Jejunum (tissue), 1 donor: ENCODE data around the genes UBASH3A, RSPH1 and PDE9A.

DNA sequence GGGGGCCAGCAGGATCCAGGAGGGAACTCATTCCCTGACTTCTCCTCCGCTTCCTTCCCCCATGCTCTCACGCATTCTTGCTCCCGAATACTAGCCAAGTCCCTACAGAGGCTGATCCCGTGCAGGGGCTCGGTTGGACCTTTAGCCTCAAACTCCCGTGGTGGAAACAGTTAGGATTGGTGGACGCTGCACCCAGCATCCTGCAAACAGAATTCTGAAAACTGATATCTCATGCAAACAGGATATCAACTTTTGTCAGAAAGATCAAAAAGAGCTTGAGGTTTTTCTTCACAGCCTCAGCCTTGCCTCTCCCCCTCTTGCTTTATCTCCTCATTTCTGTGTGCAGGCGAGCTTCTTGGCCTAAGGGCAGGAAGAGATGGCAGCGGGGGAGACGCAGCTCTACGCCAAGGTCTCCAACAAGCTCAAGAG is at the start of gene UBASH3A:
Gene UBASH3A (plus strand): TSS at position 333 of the 429 bp plus-strand sequence.
- PRO-cap, result unidirectional peak, plus-strand start at position 353 of the sequence

DNA sequence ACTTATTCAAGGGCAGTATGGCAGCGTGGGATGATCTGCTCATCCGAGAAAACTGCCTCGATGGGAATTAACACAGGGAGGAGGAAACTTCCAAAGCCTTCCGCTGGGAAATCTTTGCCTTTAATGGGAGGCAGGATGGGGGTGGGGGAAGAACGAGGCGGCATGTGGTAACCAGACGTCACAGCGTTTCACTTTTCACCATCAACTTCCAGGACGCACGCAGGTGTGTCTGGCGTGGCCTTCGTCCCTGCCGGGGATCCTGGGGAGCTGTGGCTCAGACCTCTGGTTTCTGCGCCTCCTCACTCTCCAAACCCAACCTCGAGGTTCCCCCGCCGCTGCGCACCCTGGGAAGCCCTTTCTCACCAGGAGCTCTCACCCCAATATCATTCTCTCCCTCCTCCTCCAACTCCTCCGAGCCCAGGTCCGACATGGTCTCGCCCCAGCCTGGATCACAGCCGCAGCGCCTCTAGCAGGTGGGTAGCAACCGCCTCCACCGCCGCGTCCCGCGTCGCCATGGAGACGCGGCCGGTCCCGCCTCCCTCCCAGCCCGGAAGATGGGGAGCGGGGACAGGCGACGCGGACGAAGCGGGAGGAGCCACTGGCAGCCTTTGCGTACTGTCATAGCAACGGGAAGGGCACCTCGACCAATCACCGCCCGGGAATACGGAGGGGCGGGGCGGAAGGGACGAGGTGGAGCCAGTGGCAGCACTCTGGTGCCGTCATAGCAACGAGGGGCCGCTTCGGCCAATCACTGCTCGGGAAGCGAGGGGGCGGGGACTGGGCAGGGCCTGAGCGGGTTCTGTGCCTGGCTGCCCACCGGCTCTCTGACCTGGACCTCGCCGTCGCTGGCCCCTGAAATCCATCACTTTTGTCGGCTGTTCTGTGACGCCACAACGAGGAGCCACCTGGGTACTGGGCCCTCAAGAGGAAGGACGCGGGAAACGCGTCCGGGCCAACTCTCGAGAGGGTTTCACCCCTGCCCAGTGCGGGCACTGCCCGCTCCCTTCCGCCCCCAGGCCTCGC is at the start of gene RSPH1:
Gene RSPH1 (minus strand): TSS at position 468 of the 1,023 bp plus-strand sequence.
- PRO-cap, result bidirectional peak, plus-strand start at position 244 of the sequence, minus-strand start at position 255 of the sequence; unidirectional peak, minus-strand start at position 320 of the sequence; bidirectional peak, plus-strand start at position 816 of the sequence, minus-strand start at position 515 of the sequence

DNA sequence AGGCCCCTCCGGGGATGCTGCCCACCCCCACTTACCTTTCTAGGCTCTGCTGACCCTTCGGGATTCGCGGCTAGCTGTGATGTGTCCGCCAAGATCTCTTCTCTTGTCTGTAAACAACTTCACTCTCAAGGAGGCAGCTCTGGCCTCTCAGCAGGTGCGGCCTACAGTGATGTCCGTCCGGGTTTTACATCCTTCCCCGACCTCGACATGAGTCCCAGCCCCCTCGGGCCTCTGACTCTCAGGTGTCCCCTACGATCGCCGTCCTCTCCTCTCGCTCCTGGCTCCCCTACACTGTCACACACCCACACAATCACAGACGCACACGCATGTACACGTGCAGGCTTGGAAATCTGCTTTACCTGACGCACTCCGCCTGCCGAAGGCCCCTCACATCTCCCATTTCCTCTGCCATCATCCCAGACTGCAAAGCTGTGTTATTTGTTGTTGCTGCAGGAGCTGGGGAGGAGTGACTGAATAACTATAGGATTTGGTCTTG is 804 bp upstream of the RSPH1 start:
- PRO-cap, result unidirectional peak, minus-strand start at position 279 of the sequence

GRCh38 chr21:42581738-42582680 is 68.4 kb downstream of the SLC37A1 start:
- PRO-cap, result no peak

- PRO-cap, result no peak
Measured at GRCh38 chr21:42593136-42593730, 60.2 kb upstream of the PDE9A start.

- PRO-cap, result no peak
Measured at GRCh38 chr21:42651673-42652270, 1.6 kb upstream of the PDE9A start.

GRCh38 chr21:42653325-42654104 is at the start of gene PDE9A:
Gene PDE9A, plus strand, starts transcription at chr21:42653621.
- PRO-cap, result bidirectional peak, plus-strand start at chr21:42653621, minus-strand start at chr21:42653472; bidirectional peak, plus-strand start at chr21:42653955, minus-strand start at chr21:42653854

DNA sequence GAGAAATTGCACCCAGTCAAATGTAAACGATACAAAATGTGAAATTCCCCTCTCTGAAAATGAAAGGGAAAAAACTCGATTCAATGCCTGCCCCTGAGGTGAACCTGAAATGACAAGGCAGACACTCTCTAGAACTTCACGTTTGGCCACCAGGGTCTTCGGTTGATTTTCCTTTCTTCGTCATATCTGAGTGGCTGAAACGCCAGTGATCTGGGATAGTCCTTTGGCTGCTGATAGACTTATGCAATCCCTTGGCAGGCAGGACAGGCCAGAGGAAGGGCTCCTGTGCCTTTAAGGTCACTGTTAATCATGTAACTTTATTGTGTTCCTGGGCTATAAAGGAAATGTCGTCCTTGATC is 67.8 kb downstream of the PDE9A start:
- PRO-cap, result bidirectional peak, plus-strand start outside the sequence, minus-strand start at position 235 of the sequence

GRCh38 chr21:42722549-42723200 is 69.3 kb downstream of the PDE9A start:
- PRO-cap, result unidirectional peak, minus-strand start at chr21:42722706

DNA sequence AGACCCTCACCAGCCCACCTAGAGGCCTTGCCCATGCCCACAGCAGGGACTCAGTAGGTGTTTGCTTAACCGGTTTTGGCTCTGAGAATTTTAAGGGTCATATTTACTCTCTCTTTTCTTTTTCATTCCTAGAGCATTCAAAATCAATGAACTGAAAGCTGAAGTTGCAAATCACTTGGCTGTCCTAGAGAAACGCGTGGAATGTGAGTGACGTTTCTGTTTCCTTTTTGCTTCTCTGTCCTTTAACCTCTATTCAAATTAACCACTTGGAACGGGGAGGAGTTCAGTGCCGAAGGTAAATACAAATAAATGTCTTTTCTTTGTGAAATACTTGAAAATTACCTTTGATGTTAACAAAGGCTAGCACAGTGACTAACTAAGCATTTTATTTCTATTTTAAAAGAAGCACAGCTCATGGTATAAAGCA is 79.8 kb downstream of the PDE9A start:
- PRO-cap, result no peak

GRCh38 chr21:42746034-42746503 is 92.6 kb downstream of the PDE9A start:
- PRO-cap, result no peak

DNA sequence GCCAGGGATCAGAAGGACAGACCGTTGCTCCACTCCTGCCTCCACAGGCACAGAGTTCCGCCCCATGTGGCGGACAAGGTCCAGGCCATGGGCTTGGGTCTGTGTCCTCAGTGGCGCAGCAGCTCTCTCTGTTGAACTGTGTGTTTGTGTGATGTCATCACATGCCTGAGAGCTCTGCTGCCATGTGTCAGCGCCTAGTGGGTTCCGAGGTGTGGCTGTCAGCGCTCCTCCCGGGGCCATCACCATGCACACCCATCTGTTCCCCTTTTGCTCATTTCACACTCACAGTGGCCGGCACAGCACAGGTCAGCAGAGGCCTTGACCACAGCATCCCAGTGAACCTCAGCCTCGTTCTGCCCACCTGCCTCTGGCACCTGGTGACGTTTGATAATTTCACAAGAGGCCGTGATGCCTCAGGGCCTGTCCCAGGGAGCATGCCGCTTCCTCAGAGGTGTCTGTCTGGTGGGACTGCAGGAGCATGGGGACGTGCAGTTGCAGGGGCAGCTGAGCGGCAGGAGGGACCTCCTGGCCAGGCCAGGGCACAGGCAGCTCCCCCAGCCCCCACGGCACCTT is 108.1 kb downstream of the PDE9A start:
- PRO-cap, result bidirectional peak, plus-strand start at position 197 of the sequence, minus-strand start at position 130 of the sequence

- PRO-cap, result no peak
Measured at GRCh38 chr21:42832772-42833805, 46.2 kb downstream of the WDR4 start.

- PRO-cap, result no peak
Measured at GRCh38 chr21:42833970-42834927, 45.1 kb downstream of the WDR4 start.

GRCh38 chr21:42996978-42997375 is 22.6 kb downstream of the PKNOX1 start:
- PRO-cap, result no peak

DNA sequence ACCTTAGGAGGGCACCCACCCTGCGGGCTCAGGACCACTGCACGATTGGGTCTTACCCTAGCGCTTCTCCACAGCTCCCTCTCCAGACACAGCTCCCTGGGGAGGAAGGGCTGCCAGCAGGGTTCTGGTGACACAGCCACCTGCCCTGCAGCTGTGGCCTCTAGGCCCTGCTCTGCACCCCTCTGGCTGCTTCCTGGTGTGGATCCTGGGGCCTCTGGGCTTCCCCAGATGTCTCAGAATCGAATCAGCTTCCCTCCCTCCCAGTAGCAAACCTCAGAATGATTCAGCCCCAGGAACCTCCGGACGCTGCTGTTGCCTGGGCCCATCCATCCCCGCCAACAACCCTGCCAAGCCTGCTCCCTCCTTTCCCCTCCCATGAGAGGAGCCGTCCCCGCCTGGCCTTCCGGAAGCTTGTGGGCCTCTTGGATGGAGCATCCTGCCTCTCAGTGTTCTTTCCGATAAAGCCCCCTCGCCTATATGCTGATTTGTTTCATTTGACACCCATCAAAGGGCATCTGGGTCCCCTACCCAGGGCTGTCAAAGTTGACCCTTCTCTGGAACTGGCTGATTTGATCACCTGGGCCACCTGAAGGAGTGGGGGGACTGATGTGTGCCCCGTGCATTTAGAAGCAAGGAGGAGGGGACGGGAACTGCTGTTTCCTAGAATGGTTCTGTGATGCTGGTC is 25.2 kb downstream of the CRYAA start:
- PRO-cap, result no peak

GRCh38 chr21:43278461-43278702 is 109.6 kb downstream of the CRYAA start:
- PRO-cap, result no peak

GRCh38 chr21:43306943-43307698 is 119.8 kb downstream of the SIK1 start:
- PRO-cap, result no peak

DNA sequence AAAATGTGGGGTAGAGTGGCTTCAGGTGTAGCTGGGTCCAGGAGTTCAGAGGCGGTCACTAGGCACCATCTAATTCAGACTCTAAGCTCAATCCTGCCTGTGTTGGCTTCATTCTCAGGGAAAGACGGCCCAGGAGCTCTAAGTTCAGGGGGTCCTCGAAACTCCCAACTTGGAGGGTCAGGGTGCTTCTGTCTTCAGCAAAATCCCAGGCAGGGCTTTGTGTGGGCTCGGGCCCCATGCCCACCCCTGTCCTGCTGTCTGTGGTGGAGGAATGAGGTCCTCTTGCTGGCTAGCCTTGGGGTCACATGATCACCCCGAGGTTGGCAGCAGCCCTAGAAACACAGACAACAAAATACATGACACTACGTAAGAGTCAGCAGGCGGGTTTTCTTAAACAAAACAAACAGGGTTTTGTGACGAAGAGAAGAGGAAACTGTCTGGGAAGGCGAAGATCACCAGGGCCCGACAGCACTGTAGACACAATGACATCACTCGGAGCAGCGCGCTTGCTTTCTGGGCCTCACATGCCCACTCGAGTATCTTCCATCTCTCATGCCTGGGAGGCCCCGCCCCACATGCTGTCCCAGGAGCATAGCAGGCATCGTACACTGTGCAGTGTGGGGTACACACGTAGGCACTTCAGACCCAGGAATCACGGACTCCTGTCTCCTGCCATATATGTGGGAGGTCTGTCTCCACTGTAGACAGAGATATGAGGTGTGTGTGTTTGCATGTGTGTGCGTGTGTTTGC is 94.9 kb downstream of the SIK1 start:
- PRO-cap, result no peak

- PRO-cap, result no peak
Measured at GRCh38 chr21:43687071-43687645, 27.8 kb downstream of the RRP1B start.